ENCODE data around the gene HOXA13.

- PRO-cap = no peak
- RAMPAGE, long total RNA = no peak
These were observed 4.8 kb downstream of the HNRNPA2B1 start for GRCh38 chr7:26195605-26196292.

DNA sequence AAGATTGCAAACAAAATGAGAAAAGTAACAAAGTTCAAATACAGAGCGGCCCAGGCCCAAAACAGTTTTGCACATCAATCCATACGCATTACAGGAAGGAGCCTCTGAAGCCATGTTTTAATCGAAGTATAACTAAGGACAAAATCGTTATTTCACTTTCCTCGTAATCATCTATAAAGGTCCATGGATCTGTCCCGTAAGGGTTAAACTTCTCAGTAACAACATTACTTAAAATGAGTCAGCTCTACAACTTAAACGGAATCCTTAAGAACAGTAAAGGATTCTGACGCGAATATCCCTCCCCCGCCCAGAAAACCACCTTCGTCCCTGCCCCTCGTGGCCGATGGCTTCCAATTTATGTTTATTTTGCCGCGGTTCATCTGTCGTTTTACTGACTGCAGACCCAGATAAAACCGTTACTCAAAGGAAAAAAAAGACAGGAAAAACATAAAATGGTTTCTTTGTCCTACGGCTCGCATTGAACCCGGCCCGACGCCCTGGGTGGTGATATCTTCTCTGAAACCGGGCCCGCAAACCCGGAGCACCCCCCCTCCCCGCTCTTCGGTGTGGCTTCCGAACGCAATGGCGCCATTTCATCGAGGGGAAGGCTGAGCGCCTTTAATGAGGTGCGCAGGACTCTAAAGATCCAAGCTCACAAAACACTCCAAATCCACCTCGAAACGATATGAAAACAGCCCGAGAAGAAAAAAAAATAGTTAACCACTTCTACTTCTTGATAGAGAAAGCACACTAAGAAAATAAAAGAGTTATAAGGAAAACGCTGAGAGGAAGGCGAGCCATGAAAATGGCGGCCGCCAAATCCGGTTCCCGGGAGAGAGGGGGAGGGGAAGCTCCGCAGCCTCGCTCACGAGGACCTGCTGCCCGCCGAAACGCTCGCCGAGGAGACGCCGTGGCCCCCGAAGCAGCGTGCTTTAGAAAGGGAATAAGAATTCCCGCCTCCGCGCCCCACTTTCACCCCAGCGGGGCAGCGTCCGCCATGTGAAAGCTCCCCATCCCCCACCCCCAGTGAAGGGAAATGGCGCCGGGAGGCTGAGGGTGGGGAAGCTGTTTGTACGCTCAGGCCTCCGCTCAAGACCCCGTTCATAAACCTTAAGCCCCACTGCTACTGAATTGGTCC lies 847 bp downstream of the HNRNPA2B1 start:
- PRO-cap = bidirectional peak, plus-strand start at position 591 of the sequence, minus-strand start at position 587 of the sequence; bidirectional peak, plus-strand start at position 1,026 of the sequence, minus-strand start at position 1,028 of the sequence
- RAMPAGE, long total RNA = no peak

DNA sequence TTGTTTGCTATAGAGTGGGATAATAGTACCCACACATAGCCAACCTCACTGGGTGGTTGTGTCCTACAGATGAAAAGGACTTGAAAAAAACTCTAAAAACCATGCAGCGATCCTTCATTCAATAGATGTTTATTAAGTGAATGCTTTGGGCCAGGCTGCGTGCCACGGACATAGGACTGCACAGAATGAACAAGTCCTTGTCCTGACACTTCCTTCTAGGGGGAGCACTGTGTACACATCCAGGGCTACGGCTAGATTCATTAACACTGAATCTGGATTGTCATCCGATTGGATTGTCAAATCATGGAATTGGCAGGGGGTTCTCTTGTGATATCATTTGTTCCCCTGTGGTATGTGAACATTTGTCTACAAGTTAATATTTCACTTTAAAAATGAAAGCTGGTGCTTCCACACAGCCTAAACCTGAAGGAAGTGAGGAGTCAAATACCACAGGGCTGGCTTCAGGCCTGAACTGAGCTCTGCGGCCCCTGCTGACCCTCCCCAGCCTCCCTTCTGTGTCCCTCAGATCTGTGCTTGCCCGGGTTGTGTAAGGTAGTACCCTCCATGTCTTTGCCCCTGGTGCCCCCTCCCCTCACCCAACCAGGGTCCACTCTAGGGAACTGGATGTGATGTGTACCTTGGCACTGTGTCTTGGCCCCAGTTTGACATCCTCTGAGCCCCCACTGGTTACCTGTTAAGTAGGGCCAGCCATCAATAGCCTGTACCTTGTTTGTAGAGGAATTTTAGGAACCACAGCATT lies 75.6 kb downstream of the SNX10 start:
- PRO-cap = no peak
- RAMPAGE, long total RNA = no peak

- PRO-cap = no peak
- RAMPAGE, long total RNA = no peak
These were observed 7.8 kb downstream of the HOXA1 start for GRCh38 chr7:27087801-27088651.

DNA sequence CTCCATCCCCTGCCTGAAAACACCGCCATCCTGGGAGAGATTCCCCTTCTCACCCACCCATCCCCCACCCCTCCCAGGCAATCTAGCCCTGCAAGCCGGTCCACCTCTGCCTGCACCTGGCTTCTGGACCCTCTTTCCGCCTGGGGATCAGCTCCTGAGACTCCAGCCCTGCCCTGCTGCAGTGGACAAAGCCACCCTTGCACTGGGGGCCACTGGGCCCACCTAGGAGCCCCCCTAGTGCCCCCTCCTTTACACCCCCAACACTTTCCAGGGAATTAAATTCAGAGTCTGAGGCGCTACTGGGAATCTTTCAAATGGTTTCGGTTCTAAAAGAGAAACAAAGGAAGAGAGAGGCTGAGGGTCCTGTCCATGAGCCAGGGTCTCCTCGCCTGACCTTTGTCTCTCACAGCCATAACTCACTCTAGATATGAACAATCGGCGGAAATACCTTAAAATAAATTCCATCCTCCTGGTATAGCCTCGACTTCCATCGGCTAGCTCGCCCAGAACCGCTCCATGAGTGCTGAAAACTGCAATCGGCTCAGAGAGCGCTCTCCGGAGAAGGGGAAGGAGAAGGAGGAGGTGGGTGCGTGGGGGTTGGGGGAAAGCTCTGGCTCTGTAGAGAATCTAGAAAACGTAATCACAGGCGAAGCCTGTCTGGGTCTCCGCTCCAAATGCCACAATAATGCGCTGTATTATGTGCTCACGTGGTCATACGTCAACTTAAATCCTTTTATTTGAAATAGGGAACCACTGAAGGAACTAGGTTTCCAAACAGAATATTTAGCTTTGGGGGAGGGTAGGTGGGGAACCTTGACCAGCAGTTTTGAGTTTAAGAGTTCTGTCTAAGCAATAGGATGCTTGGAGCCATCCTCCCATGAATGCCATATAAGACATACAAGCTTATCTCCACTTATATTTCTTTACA lies 12.6 kb downstream of the HOXA4 start:
- PRO-cap = unidirectional peak, minus-strand start at position 398 of the sequence; unidirectional peak, minus-strand start at position 676 of the sequence
- RAMPAGE, long total RNA = no peak

- PRO-cap = no peak
- RAMPAGE, long total RNA = no peak
These were observed 1.3 kb downstream of the HOXA4 start for GRCh38 chr7:27129016-27129832.

GRCh38 chr7:27144697-27145531 lies 1.4 kb upstream of the HOXA5 start:
- PRO-cap = no peak
- RAMPAGE, long total RNA = no peak

DNA sequence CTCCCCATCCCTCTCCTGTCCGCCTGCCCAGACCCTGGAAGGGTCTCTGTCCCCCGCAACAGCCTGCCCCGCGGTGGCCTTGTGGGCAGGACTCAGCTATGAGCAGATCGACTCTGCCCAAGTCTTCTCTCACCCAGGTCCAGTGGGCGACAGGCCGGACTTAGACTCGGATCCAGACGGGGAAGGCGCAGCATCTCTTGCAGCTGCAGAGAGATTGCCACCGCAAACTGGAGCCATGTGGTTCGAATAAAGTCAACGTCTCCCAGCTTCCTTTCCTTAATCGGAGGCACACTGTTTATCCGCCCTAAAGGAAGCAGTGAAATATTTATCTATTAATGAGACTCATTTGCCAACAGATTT lies 490 bp upstream of the HOXA7 start:
- PRO-cap = no peak
- RAMPAGE, long total RNA = no peak

DNA sequence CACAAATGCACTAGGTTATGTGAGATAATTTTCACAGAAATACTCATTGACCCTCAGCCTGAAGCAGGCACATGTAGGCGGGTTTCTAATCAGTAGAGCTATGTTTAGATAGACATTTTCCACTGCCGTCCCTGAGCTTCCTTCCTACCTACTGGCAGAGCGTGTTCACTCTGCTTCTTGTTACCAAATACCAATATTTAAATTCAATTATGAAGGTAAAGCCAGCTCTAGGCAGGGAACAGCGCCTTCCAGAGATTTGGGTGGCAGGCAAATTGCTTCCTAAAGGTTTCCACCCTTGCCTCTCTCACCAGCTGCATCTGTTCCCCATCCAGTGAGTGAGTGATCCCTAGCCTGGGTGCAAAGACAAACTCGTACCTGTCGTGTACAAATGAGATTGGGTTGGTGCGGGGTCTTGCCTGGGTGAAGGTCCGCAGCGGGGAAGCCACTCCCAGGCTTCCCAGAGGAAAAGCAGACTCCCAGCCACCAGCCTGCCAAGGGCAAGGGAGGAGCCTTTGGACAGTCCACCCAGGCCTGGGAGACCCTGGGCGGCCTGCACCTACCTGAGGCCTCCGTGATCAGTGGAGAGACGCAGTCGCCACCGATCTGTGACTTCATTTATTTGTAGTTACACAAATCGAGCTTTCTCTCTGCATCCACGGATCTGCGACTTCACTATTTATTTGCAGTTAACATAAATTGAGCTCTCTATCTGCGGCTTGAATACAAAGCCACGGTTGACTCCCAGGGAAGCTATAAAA lies 2.7 kb upstream of the HOXA7 start:
- PRO-cap = no peak
- RAMPAGE, long total RNA = no peak

DNA sequence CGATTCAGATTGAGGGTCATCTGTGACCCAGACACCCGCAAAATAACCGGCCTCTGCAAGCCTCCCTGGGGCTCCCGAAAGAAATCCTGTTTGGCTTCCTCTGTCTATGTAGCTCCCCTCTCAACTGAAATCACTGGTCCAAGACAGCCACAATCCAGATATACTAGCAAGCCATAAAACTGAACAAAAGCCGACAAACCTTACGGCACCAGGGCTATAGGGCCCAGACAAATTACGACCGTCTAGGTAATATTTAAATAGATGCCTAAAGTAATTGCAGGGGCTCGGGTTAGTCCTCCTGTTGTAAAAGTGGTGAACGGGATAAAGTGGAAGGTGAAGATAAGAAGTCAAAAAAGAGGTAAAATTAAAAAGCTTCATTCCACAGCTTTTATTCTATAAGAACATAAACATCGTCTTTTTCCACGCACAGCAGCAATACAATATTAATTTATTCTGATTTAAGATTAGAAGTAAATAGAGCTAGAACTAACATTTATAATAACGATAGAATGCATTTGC lies 3.8 kb downstream of the HOXA10 start:
- PRO-cap = unidirectional peak, minus-strand start at position 126 of the sequence
- RAMPAGE, long total RNA = no peak

- PRO-cap = bidirectional peak, plus-strand start at chr7:27200460, minus-strand start at chr7:27200091
- RAMPAGE, long total RNA = start-site peak on the plus strand at chr7:27200425-27200469, 31 and 11 reads in 2 replicates
These were observed at the start of gene HOXA13 for GRCh38 chr7:27200011-27200748. Gene HOXA13, minus strand, starts transcription at chr7:27200091.

DNA sequence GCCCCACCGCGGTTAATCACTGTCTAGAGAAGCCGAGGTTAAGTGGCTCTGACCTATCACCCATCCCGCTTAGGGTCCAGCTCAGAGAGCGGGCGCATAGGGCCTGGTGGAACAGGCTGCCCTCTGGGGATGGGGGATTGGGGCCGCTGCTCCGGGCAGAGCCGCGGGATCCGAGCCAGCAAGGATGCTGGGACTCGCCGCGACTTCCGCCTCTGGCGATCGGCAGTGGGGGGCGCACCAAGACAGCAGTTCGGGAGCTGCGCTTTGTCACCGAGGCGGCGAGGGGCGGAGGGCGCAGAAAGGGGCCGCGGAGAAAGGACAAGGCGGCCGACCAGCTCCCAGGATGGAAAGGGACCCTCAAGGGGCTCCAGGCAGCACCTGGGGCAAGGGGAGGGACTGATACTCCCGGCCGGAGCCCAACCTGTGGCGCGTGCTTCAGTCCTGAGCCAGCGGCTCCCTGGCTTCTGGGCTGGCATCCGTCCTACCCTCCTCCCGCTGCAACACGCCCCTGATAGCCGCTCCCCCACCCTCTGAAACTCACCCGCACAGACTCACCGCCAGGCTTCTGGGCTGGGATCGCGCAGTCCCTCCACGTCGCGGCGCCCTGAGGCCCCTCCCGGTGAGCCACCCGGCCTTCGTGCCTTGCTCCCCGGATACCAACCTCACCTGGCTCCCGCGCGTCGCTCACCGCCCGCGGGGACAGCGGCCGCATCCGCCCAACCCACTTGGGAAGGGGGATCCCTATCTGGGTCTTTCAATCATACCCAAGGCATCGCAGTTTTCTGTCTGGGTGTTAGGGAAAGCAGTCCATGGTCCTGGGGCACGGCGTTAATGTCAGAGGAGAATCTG lies 7.1 kb upstream of the EVX1 start:
- PRO-cap = bidirectional peak, plus-strand start at position 560 of the sequence, minus-strand start at position 536 of the sequence
- RAMPAGE, long total RNA = no peak

GRCh38 chr7:27698003-27698363 lies 35.3 kb upstream of the HIBADH start:
- PRO-cap = no peak
- RAMPAGE, long total RNA = no peak

DNA sequence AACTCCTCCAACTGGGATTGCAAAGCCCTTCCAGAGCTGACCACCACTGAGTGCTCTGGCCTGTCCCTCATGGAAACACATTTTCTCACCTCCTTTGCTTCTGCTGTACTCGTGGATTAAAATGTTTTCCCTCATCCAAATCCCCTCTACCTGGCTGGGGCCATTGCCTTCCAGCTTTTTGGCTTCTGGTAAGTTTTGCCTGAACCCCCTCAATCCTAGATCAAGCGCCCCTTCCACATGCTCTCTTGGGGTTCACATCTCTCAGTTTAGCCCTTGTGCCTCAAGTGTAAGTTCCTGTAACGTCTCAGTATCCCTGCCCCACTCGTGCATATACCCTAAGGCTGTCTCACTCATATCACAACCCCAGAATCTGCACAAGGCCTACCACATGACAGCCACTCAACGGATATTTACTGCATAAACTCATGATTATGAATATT lies 97.6 kb downstream of the JAZF1 start:
- PRO-cap = no peak
- RAMPAGE, long total RNA = no peak

DNA sequence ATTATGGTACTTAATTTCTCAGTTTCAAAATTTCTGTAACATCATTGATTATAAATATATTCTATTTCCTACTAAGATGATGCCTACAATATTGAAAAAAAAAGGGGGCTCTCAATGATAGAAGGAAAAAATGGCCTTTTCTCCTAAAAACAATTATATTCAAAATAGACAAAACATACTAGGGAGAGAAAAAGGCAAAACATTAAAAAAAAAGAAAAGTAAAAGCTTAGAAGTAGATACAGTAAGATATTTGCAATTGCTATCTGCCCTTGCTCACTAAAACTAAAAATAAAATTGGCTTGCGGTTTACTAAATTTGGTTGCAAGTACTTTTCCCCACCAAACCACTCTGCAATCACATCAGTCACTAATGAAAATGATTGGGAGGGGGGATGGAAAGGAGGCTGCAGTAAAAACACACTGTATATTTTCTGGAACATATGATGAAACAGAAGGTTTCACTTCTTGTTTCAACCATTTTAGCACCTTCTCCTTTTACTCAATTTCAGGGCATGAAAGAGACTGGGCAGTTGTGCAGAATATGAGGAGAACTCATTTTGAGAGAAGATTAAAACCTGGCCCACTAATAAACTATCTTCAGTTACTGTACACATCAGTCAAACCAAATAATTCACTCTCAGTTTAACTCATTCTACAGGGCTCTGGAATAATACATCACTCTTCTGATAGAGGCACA lies 25.7 kb downstream of the JAZF1 start:
- PRO-cap = no peak
- RAMPAGE, long total RNA = no peak

- PRO-cap = no peak
- RAMPAGE, long total RNA = no peak
These were observed 14.9 kb downstream of the JAZF1 start for GRCh38 chr7:28165325-28166459.

- PRO-cap = no peak
- RAMPAGE, long total RNA = no peak
These were observed 1.6 kb downstream of the JAZF1 start for GRCh38 chr7:28179068-28179284.

DNA sequence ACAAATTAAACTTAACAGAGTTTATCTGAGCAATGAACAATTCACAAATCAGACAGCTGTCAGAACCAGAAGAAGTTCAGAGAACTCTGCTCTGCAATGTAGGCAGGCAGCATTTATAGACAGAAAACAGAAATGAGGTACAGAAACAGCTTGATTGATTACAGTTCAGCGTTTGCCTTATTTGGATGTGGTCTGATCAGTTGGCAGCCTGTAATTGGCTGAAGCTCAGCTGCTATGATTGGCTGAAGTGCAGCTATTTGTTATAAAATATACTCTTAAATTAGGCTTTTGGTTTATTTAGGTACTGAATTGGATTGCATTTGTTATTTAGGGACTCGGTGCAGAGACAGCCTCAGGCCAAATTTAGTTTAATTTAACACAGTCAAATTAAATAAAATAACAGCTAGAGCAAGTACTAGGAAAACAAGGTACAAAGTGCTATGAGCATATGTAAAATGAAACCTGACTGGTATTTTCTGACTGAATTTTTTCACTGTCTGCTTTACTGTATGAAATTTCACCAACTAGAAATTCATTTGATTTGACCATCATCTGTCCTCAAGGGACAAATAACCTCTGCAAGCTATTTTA lies 85.9 kb upstream of the JAZF1 start:
- PRO-cap = no peak
- RAMPAGE, long total RNA = no peak

GRCh38 chr7:28409222-28409606 lies 3.1 kb upstream of the CREB5 start:
- PRO-cap = bidirectional peak, plus-strand start at chr7:28409368, minus-strand start at chr7:28409154
- RAMPAGE, long total RNA = no peak

DNA sequence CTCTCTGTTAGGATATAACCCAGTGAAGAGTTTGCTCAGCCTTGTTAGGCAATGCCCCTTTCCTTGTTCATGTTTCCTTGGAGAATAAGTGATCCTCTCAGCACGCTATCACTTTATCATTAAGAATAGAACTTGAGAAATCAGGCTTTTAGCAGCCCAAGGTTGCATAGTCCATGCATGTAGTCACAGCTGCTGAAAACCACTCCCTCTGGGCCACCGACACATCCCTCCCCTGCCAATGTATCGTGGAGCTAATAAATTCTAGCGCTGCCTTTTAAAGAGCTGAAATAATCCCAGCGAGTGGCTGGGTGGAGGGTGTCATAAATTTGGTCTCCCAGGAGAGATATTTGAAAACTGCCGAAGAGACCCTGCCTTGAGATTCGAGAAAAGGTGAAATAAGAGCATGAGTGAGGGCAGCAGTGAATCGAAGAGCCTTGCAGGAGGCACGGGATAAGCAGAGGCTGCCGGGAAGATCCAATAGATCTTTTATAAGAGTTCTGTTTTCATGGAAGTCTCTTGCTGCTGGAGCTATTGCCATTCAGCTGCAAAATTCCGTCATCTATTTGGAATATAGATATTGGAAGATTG lies 249.9 kb downstream of the TRIL start:
- PRO-cap = unidirectional peak, minus-strand start at position 121 of the sequence
- RAMPAGE, long total RNA = no peak

Measured in urinary bladder (tissue), 3 donors.